ENCODE data around the genes GADD45B, ZNF554 and TLE5.

- RRBS, result no CpG with 5 or more reads among the region's 66 CpGs
Observed at GRCh38 chr19:2476078-2476983, at the start of gene GADD45B. Gene GADD45B (plus strand): TSS chr19:2476127.

- RRBS, result no CpG with 5 or more reads among the region's 16 CpGs
Observed at GRCh38 chr19:2481442-2481879, 5.5 kb downstream of the GADD45B start.

DNA sequence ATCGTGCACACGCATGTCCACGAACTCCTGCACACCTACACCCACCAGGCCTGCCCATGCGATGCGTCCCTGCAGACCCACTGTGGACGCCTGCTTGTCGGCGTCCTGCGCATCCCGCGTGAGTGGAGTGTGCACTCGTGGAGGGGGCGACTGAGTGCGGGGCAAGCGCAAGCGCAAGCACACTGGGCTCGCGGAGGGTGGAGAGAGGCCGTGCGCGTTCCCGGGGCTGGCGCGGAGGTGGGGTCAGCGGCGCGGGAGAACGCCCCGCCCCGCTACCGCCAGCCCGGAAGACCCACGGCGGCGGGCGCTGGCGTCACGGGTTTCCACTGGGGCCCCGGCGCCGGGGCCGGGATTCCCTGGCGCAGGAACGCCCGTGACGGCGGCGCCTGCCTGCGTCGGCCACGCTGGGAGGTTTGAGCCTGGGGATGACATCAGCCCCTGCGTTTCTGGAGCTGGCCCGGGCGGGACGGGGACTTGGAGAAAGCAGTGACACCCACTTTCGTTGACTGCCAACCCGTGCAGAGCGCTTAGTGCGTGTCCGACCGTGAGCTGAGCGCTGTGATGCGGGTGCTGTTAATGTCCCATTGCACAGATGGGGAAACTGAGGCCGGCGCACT lies 18.8 kb downstream of the GADD45B start:
- RRBS, result 1% methylated on average over 26 of the region's 65 CpGs

GRCh38 chr19:2503445-2504417 lies 27.8 kb downstream of the GADD45B start:
- RRBS, result no CpG with 5 or more reads among the region's 29 CpGs

DNA sequence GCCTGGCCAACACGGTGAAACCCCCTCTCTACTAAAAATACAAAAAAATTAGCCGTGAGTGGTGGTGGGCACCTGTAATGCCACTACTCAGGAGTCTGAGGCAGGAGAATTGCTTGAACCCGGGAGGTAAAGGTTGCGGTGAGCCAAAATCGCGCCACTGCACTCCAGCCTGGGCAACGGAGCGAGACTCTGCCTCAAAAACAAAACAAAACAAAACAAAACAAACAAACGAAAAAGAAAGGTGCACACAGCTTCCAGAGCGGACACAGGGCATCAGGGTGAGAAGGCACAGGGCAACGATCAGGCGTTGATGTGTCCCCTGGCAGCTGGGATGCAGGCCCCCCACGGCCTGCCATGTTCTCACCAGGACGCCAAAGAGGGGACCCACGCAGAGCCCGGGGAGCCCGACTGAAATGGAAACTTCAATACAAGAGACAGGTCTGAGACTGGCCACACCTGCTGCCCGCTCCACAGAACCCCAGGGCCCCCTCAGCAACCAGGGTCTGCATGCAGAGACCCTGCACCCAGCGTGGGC lies 69.9 kb downstream of the GADD45B start:
- RRBS, result no CpG with 5 or more reads among the region's 19 CpGs

DNA sequence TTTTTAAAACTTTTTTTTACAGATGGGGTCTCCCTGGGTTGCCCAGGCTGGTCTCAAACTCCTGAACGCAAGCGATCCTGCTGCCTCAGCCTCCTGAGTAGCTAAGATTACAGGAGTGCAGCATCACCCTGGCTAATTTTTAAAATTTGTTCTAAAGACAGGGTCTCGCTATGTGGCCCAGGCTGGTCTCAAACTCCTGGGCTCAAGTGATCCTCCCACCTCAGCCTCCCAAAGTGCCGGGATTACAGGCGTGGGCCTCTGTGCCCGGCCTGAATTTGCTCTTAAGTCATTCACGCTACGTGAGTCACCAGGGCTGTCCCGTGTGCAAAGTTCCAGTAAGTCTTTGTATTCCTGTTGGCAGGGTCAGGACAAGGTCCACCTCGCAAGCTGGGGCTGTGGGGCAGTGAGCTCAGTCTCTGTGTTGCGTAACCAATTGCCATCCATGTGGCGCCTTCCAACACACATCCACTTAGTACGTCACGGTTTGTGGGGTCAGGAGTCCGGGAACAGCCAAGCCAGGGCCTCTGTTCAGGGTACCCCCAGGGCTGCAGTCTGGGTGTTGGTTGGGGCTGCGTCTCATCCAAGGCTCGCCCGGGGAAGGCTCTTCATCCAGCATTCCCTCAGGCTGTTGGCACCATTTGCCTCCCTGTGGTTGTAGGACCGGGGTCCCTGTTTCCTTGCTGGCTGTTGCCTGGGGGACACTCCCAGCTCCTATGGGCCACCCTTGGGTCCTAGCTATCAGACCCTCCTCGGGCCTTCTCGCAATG lies 101.0 kb downstream of the GADD45B start:
- RRBS, result 86% methylated on average over 4 of the region's 21 CpGs

DNA sequence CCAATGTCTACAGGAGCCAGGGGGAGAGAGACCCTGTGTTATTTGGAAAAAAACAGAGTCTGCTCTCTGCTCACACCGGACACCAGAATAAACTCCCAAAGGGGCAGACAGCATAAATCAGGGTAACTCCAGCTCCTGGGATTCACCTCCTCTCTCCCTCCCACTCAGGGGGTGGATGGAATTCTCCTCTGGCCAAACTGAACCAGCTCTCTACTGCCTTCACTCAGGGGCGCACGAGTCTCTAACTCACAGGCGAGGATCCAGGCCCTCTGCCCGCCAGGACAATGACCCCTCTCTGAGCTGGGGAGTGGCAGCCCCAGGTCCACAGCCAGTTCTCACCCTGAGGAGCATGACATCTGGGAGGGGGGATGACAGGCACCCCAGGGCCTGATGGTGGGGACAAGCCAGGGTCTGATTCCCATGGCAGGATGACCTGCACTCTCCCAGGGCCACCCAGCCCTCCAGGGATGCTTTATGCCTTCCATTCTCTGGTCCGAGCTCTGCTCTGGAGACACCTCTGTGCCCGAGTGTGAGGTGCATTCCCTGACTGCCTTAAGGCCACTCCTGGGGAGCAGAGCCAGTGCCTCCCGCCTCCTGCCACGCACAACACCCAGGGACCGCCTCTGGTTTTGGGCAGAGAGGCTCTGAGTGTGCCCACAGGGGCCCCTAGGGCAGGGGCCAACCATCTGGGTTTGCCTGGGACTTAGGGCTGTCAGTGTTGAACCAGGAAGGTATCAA lies 66.3 kb downstream of the GNG7 start:
- RRBS, result 100% methylated on average over 1 of the region's 10 CpGs

DNA sequence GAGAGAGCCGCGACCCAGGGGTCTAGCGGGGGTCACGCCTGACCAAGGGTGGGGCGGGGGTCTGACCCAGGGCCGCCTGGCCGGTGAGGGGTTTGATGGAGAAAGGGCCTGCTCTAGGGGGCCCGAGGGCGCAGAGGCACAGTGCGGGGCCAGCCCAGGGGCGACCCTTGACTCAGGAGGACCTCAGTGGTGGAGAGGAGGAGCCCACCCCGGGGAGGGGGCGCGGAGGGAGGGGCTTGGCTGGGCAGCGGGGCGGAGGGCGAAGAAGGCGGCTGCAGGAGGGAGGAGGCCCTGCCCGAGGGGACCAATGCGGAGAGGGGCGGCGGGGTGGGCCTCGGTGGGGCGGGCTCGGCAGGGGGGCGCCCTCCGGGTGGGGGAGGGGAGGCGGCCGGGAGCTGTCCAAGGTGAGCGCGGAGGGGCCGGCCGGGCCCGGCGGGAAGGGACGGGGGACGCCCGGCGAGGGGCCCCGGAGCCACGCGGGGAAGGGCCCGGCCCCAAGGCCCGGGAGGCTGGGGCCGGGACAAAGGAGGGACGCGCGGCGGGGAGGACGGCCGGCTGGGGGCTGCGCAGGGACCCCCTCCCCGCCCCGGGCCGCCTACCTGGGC lies 365 bp downstream of the DIRAS1 start:
- RRBS, result 2% methylated on average over 12 of the region's 55 CpGs

DNA sequence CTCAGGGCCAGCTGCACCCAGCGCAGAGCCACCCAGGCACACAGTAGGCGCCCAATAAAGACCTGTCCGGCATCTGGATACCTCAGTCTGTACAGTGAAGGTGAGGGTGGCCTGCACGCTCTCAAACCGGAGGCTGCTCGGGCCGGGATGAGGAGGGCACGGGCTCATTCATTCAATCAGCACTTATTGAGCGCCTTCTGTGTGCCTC lies 294 bp downstream of the SLC39A3 start:
- RRBS, result 3% methylated on average over 7 of the region's 9 CpGs

DNA sequence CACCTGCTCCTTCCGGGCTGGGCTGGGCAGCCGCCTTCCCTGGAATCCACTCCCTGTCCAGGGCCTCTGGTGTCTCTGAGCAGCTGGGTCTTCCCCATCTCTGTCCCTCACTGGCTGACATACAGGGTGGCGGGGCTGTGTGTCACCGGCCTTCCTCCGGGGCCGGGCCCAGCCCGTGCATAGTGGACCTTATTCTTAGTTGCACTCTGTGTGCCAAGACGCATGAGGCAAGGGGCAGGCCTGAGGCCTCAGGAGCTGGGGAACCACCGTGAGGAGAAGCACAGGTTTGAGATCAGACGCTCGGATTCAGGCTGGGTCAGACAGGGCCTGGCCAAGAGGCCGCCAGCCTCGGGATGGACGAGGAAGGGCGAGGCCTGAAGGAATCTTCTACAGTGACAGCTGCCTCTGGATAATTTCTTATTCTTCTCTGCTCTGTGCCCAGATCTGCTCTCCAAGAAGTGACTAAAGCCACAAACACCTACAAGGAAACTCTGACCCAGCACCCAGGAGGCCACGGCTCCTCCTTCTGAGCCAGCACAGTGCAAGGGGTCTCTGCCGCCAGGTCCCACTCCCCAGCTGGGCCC lies 11.1 kb downstream of the SGTA start:
- RRBS, result no CpG with 5 or more reads among the region's 17 CpGs

GRCh38 chr19:2811001-2811701 lies 8.5 kb upstream of the ZNF554 start:
- RRBS, result no CpG with 5 or more reads among the region's 23 CpGs

GRCh38 chr19:2819538-2820461 lies at the start of gene ZNF554:
Gene ZNF554 (plus strand): TSS chr19:2819868.
- RRBS, result 1% methylated on average over 40 of the region's 93 CpGs

DNA sequence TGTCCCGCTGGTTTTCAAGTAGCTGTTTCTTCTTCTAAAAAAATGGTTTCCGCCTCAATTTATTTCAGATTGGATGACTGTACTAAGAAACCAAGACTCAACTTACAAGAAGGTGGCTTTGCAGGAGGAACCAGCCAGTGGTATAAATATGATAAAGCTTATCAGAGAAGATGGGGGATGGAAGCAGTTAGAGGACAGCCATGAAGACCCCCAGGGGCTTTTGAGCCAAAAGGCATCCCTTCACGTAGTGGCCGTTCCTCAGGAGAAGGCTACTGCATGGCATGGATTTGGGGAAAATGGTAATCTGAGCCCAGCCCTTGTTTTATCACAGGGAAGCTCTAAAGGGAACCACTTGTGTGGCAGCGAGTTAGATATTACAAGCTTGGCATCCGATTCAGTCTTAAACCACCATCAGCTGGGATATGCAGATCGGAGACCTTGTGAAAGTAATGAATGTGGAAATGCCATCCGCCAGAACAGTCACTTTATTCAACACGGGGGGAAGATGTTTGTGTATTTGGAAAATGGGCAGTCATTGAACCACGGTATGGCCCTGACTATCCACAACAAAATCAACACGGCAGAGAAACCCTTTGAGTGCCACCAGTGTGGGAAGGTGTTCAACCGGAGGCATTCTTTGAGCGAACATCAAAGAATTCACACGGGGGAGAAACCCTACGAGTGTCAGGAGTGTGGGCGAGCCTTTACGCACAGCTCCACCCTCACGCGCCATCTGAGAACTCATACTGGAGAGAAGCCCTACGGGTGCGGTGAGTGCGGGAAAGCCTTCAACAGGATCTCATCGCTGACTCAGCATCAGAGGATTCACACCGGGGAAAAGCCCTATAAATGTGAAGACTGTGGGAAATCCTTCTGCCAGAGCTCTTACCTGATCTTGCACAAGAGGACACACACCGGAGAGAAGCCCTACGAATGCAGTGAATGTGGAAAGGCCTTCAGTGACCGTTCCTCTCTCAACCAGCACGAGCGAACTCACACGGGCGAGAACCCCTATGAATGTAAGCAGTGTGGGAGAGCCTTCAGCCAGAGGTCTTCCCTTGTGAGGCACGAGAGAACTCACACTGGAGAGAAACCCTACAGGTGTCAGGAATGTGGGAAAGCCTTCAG lies 7.3 kb upstream of the ZNF555 start:
- RRBS, result 98% methylated on average over 2 of the region's 32 CpGs

GRCh38 chr19:2888726-2889336 lies 11.9 kb upstream of the ZNF57 start:
- RRBS, result 47% methylated on average over 10 of the region's 43 CpGs

GRCh38 chr19:3042676-3043111 lies 13.6 kb upstream of the TLE2 start:
- RRBS, result no CpG with 5 or more reads among the region's 5 CpGs

- RRBS, result 1% methylated on average over 24 of the region's 44 CpGs
Observed at GRCh38 chr19:3061025-3061687, 1.1 kb downstream of the TLE5 start.

- RRBS, result 2% methylated on average over 50 of the region's 125 CpGs
Observed at GRCh38 chr19:3062081-3063198, at the start of gene TLE5. Gene TLE5 (minus strand): TSS chr19:3062495.

- RRBS, result no CpG with 5 or more reads among the region's 3 CpGs
Observed at GRCh38 chr19:3089598-3089905, 4.6 kb upstream of the GNA11 start.

DNA sequence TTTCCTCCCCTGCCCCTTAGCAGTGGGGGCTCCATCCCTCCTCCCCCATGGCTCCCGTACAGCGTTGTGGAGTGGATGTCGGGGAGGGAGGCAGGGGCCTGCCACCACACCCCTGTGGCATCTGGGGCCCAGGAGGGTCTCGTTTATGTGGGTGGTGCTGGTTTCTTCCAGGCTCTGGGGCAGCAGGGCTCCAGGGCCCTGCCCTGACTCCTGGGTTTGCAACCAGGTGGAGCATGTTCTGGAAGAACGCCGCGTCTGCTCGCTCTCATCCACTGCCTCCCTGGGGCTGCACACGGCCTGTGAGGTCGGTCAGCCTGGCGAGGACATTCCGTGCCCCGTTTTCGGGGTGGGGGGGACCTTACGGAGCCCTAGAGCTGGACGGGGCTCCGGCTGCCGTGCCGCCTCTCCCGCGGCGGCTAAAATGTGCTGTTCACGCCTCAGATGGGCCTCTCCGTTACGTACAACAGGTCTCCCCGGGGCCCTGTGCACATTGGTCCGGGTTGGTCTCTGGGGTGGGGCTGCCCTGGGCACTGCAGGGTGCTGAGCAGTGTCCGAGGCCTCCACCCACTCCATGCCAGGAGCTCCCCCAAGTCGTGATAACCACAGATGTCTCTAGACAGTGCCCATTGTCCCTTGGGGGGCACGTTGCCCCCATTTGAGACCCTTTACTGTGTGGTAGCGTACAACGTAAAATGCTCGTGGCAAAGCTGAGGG lies 3.3 kb downstream of the GNA11 start:
- RRBS, result 10% methylated on average over 9 of the region's 33 CpGs

DNA sequence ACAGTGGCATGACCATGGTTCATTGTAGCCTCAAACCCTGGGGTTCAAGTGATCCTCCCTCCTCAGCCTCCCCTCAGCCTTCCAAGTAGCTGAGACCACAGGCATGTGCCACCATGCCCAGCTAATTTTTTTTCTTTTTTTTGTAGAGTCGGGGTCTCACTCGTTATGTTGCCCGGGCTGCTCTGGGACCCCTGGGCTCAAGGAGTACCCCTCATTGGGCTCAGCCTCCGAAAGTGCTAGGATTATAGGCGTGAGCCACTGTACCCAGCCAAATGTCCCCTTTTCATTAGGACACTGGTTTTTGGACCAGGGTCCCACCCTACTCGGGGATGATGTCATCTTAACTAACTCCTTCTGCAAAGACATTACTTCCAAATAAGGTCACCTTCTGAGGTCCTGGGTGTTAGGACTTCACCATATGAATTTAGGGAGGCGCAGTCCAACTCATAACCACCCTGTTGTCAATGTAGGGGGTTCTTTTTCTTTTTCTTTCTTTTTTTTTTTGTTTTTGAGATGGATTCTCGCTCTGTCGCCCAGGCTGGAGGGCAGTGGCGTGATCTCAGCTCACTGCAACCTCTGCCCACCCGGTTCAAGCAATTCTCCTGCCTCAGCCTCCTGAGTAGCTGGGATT lies 32.8 kb upstream of the NFIC start:
- RRBS, result no CpG with 5 or more reads among the region's 11 CpGs

Data from zone of skin (tissue), 1 donor.